Melanocyte of skin (primary cell): ENCODE measurements around the gene RARG.

DNA sequence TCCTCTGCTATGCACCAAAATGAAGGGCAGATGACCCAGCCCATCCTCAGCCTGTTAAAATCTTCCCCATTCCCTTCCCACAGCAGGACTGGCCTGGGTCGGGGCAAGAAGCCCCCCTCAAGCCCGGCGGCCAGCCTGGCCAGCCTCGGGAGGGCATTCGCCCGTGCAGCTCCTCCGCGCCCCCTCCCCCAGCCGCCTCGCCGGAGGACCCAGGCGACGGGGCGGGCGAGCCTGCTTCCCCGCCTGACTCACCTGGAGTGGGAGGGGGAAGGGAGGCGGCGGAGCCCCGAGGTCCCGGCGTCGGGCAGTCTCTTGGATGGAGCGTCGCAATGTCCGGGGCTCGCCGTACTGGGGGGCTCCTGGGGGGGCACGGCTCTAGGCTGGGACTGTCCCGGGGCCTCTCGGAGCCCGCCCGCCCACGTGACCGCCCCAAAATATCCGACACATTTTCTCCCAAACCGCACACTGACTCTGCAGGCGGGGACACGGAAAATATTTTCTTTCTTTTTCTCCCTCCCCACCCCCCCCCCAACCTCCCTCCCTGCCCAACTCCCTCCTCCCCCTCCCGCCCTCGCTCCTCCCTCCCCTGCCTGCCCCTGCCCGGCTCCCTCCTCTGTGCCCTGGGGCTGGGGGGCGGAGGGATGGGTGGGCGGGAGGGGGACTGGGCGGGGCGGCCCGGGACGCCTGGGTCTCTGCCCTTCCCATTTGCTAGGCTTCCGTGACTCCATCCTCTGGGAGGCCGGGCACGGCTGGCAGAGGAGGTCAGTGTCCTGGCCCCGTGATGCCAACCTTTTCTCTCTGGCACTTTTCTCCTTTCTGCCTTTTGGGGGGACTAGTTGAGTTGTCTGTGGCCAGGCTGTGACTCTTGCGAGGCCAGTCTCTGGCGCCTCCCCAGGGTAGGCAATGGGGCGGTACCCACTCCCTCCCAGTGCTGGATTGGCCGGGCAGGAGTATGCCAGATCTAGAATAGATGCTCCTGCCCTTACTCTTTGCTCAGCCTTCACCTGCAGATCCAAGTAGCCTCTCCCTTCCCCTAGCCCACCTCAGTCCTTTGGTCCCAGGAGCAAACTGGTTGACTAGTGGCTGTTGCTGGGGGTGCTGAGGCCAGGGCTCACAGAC, at the start of gene RARG:
RARG (minus strand) TSS at position 488 of the 1,119 bp plus-strand sequence.
- CAGE, long polyA plus RNA, 2 experiments = no peak in any of the 2 experiments

DNA sequence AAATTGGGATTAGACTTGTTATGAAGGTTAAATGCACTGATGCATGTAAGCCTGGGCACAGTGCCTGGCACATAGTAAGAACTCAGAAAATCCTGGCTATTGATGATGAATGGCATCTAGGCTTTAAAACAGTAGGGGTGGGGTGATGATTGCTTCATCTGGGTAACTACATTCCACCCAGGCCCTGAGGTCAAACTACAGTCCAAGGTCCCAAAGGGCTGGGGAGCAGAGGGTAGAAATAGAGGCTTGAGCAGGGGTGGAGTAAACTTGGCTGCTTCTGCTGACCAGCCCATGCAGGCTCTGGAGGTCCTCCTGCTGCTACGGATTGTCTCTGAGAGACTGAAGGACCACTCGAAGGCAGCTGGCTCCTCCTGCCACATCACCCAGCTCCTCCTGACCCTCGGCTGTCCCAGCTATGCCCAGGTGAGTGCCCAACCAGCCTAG, 11.4 kb downstream of the ESPL1 start:
- CAGE, long polyA plus RNA, 2 experiments = no peak in any of the 2 experiments

DNA sequence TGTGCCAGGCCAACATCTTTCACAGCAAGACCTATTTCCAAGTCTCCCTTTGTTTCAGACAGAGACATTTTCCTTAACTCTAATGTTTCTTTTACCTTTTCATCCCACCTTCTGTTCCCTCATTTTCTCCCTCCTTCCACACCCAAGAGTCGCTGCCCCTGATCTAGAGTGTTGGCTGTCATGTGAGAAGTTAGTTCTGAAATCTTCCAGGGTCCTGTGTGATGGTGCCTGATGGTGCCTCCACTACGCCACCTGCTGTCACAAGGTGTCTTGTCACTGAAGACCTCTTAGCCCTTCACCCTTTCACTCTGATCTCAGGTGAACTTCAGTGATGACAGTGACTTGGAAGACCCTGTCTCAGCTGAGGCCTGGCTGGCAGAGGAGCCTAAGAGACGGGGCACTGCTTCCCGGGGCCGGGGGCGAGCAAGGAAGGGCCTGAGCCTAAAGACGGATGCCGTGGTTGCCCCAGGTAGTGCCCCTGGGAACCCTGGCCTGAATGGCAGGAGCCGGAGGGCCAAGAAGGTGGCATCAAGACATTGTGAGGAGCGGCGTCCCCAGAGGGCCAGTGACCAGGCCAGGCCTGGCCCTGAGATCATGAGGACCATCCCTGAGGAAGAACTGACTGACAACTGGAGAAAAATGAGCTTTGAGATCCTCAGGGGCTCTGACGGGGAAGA, 7.5 kb upstream of the PFDN5 start:
- CAGE, long polyA plus RNA, 2 experiments = no peak in any of the 2 experiments

DNA sequence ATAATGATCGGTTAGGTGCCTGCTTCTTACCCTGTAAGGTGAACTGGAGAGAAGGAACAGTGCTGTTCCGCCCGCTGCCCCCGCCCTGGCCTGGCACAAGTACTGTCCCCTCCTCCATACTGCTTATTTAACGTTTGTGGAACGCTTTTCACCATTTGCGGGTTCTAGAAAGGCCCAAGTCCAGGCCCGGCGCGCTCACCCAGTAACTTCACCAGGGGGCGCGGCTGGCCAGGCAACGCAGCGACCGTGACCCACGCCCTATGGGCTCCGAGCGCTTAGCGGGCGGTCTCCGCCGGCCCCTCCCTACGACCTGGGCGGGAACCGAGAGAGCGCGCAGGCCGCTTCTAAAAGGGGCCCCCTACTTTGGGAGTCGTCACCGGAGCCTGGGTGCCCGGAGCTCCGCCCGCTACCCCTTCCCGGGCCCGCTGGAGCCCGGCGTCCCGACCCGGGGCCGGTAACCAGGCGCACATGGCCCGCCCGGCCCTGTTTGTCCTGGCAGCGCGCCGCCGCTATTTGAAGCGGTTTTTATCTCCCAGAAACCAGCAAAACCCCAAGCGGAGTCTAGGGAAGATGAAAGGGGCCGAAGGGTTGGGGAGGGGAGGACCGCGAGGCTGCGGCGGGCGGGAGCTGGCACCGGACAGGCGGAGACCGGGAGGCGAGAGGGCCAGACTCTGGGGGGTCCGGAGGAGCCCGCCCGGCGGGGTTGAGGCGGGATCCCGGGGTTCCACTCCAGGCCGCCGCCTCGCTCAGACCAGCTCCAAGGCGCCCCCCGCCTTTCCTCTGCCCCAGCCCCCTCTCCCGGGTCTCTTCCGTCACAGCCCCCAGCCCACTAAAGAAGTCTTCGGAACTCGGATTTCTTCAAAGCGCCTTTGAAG, 3.5 kb upstream of the AAAS start:
- CAGE, long polyA plus RNA, 2 experiments = no peak in any of the 2 experiments

DNA sequence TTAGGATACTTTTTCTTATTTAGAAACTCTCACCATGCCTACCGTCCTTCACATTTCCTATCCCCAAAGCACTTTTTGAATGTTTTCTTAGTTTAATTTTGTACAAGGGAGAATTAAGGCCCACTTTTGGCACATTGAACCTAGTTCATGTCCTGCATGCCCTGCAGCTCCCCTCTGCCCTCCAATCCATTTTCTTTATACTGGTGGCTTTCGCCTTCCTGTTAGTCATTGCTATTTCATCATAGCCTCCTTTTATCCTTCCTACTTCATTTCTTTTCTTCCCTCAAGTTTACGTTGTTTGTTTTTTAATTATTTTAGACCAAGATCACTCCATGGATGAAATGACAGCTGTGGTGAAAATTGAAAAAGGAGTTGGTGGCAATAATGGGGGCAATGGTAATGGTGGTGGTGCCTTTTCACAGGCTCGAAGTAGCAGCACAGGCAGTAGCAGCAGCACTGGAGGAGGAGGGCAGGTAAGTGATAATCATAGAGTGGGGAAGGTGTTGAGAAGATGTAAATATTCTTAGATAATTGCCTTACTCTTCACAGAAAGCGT, 1.4 kb downstream of the SP1 start:
- CAGE, long polyA plus RNA, 2 experiments = no peak in any of the 2 experiments

GRCh38 chr12:53427075-53427476, 3.4 kb downstream of the AMHR2 start:
- CAGE, long polyA plus RNA, 2 experiments = no peak in any of the 2 experiments

GRCh38 chr12:53455175-53455747, 3.4 kb downstream of the PCBP2 start:
- CAGE, long polyA plus RNA, 2 experiments = no peak in any of the 2 experiments

- CAGE, long polyA plus RNA, 2 experiments = no peak in any of the 2 experiments
These were observed 15.7 kb downstream of the MAP3K12 start for GRCh38 chr12:53483405-53484150.

DNA sequence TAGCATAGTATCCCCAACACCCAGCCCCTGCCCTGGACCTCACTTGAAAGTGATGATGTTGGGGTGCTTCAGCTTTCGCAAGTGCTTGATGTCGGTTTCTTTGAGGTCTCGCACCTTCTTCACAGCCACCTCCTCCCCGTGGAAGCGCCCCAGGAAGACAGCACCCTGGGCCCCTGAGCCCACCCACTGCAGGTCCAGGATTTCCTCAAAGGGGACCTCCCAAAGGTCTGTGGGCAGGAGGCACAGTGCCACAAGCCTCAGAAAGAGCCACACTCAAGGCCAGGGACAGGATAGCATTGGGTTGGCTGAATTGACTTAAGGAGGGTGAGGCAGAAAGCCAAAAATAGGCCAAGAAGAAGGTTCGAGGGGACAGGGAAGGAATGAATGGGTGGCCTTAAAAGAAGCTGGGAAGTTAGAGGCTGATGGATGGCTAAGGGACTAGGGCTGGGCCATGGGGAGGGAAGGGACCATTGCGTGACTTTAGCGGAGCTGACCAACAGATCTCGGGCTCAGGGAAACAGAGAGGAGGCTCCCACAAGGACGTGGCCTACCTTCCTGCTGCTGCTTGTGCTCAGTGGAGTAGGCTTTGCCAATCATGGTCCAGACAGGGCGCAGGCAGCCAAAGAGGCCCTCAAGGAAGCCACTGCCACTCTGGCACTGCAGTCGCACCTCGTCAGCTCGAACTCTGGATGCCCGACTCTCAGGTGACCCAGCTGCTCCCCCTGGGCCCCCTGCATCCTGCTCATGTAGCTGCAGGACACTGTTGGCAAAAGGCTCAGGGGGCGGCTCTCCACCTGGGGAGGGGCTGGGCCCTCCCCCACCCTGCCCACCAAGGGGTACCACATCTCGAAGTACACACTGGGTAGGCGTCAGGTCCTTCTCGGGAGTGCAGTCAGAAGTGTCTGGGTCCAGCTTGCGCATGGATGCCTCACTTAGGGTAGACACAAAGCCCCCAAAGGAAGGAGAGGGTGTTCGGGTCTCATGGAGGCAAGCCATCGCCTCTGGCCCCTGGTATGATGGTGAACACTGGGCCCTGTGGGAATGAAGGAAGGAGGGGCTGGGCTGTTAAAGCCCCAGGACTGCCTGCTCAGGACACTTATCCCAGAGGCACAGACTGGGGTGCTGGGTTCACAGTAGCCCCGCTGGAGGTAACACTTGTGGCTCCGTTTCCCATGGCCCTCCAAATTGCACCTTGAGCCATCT, 12.5 kb downstream of the MAP3K12 start:
- CAGE, long polyA plus RNA, 2 experiments = no peak in any of the 2 experiments

DNA sequence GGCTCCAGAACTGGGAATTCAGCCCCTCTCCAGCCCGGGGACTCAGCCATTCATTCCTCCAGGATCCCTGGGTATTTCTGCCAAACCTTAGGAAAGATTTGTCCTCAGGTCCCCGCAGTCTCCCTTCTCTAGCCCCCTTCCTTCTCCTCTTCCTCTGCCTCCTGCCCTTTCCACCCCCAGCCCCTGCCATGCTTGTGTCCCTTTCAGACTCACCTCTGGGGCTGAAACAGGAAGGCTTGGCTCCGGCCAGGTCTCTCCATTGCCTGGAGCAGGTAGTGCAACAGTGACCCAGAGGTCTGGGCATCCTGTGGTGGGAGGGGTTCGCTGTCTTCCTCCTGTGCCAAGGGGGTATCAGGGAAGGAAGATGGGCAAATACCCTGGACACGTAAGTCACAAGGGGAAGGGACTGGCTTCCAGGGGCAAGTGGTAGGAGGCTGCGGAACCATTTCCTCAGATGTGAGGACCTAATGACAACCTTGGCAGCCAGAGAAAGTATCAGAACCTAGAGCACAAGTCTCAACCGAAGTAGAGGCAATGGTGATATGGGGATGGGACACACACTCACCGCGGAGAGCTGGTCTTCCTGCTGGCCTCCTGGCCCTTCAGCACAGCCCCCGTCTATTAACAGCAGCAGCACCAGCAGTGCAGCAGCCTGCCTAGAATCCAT, 343 bp downstream of the NPFF start:
- CAGE, long polyA plus RNA, 2 experiments = no peak in any of the 2 experiments

- CAGE, long polyA plus RNA, 2 experiments = no peak in any of the 2 experiments
These were observed 6.4 kb upstream of the NPFF start for GRCh38 chr12:53513621-53514075.

GRCh38 chr12:53514105-53514673, 6.9 kb upstream of the NPFF start:
- CAGE, long polyA plus RNA, 2 experiments = no peak in any of the 2 experiments

- CAGE, long polyA plus RNA, 2 experiments = no peak in any of the 2 experiments
These were observed 31.2 kb upstream of the NPFF start for GRCh38 chr12:53538379-53538959.

DNA sequence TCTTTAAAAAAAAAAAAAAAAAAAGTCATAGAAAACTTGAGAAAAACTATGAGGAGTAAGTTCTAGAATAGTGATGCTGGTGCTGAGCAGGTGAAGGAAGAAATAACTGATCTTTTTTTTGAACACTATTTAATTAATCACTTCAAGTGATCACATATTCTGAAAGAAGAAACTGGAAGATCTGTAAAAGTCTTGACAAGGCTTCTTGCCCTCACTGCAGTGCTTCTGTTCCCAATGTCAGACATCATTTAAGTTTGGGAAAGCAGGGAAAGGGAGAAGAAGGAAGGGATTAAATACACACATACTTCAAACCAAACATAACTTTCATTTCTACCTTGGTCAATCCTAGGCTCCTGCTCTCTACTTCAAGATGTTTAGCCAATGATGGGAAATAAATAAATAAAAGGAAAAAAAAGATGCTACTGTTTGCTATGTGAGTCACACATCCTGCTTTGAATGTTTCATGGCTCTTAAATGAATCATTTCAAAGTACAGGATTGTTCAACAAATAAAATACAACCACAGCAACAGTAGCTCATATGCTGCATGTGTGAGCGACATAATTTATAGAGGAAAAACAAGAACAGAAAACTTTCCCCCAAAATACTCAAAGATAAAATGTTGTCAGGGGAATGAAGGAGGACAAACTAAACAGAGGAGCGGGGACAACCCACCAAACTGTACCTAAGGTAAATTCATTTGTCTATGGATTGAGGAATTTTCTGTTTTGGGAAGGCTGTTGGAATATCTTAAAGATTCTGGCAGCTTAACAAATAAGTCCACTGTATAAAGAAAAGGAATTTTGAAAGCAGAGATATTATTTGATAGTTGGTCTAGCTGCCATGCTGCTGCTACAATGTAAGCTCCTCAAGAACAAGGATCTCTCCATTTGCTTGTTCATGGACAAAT, 54.3 kb upstream of the NPFF start:
- CAGE, long polyA plus RNA, 2 experiments = no peak in any of the 2 experiments

DNA sequence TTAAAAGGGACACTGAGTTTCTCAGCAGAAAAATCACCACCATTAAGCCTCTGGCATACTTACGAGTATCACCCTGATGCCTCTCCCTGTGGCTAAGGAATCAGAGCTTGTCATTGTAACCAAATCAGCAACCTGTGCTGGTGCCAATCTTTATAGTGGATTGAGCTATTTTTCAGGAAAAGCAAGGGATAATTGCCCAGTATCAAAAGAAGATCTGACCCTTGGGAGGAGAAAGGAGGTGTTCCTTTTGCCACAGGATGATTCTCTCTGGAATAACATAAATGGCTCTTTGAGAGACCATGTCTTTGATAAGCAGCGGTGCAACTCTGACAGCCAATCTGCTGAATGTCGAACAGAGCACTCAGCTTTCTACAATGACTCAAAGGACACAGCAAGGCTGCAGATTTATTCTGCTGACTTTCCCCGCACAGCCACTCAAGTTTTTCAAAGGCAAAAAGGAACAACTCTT, 34.7 kb downstream of the ATF7 start:
- CAGE, long polyA plus RNA, 2 experiments = no peak in any of the 2 experiments

DNA sequence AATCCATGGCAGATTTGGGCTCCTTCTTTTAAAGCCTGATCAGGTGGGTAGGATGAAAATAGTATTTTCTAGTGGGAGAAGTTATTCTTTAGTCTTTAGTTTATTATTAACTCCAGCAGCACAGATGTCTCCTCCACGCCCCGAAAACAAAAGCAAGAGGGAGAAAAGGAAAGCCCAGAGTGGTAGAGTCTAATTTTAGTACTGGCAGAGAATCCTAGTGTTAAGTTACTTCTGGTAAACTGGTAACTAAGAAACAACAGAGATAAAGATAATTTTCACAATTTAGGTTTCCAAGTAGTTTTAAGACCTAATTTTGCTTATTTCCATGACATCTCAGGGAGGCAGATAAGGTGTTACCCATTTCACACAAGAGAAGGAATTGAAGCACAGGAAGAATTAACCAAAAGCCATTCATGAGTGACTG, 16.3 kb downstream of the ATP5MC2 start:
- CAGE, long polyA plus RNA, 2 experiments = no peak in any of the 2 experiments

- CAGE, long polyA plus RNA, 2 experiments = no peak in any of the 2 experiments
These were observed 826 bp upstream of the ATP5MC2 start for GRCh38 chr12:53676744-53677073.

- CAGE, long polyA plus RNA, 2 experiments = no peak in any of the 2 experiments
These were observed 15.0 kb downstream of the CALCOCO1 start for GRCh38 chr12:53712092-53712776.

DNA sequence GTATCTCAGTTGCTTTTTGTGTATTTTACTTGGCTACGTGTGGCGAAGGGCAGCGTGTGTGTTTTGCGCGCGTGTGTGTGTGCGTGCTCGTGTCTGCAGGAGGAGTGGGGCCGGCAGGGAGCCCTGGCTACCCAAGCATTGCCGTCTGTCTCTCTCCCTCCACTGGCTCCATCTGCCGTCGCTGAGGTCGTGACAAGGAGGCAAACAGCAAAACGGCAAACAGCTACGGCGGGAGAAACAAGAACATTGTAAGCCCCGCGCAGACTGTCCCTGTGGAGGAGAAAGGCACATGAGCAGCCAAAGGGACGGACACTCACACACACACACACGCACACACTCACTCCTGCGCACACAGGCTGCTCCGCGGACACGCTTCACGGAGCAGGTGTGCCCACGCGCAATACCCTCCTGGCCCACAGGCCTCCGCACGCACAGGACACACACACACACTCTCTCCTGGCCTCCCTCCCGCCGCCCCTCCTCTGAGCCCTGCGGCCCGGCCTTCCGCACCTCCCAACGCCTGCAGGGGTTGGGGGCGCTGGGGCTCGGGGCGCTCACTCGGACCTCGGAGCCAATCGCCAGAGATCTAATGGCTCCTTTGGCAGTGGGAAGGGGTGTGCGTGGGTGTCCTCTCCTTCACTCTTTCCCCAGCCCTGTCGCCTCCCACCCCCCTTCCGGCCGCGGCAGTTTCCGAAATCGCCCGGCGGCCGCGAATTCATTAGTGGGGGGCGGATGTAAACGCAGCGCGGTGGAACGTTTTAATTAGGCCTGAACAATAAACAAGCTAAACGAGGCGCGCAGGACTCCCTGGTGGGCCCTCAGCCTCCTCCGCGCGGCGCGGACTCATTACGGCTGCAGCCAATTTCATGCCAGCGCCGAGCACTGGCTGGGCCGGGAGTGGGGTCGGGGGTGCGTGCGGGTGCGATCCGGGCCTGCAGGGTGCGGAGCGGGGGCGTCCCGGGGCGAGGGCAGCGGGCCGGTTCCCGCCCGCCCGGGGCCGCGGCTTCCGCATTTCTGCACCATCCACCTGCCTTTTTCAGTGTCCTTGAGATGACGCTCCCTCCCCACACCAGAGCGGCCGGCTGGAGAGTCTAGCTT, 23.8 kb upstream of the CALCOCO1 start:
- CAGE, long polyA plus RNA, 2 experiments = no peak in any of the 2 experiments

GRCh38 chr12:53751841-53752464, 24.7 kb upstream of the CALCOCO1 start:
- CAGE, long polyA plus RNA, 2 experiments = no peak in any of the 2 experiments